SK-N-DZ (cell line): ENCODE measurements around the genes SELP and SCYL3.

RAMPAGE:
- cytosol, long total RNA, result no peak
- nucleus, long total RNA, result no peak
These were observed 50.9 kb upstream of the ATP1B1 start for GRCh38 chr1:169055594-169056032.

DNA sequence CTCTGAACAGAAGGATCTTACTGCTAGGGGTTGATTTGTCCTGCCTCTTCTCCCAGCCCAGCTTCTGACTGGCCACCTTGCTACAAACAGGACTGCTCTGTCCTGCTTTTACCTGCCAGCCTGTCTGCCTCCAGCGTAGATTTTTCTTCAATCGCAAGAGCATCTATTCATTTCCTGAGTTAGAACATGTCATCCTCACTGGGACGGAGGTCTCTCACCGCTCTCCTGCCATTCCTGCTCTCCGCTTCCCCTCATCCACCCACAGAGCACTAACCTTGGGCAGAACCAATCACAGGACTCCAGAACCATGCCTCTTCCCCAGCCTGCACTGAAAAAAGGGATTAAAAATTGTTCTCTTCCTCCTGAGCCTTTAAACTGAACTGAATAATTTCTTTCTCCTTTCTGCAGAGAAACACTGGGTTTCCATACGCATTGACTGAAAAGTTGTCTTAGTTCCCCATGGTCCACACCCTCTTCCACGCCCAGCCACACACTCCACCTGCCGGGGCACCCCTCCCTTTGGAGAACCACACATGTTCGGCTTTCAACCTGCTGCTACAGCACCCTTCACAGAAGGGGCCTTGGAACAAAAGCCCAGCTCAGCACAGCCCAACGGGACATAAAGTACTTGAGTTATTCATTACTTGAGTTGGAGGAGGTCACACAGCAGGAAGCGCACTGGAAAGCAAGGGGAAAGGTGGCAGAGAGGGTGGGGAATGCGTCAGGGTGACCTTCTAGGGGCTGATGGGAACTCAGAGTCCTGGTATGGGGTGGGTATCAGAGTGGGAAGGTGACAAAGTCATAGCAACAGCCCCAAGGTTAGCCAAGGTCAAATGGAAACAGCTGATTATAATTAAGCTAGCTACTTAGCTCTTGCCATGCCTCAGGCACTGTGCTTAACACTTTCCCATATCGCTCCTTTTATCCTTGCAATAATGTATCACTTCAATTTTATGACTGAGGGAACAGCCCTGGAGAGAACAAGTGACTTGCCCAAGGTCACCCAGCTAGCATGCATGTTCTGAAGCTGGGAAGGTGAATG, 3.1 kb upstream of the ATP1B1 start:
RAMPAGE:
- cytosol, long total RNA, result no peak
- nucleus, long total RNA, result no peak

RAMPAGE:
- cytosol, long total RNA, result no peak
- nucleus, long total RNA, result no peak
These were observed 9.6 kb downstream of the ATP1B1 start for GRCh38 chr1:169115744-169116756.

DNA sequence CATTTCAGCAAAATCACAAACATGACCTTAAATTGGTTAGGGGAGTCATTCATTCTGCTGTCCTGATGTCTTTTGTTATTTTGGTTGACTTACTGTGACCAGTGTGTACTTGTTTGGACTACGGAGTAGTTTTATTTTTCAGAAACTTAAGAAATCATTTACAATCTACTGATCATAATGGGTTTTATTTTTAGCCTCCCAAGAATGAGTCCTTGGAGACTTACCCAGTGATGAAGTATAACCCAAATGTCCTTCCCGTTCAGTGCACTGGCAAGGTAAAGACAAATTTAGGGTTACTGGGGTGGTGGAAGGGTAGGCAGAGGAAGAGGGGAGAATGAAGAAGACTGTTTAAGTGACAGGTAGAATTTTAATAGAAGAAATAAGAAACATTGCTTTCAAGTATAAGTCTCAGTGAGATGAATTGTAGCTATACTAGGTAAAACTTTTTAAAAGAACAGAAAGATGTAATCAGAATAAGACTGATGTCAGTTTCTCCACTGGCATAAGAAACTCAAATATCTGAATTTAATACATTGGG, 23.4 kb downstream of the ATP1B1 start:
RAMPAGE:
- cytosol, long total RNA, result no peak
- nucleus, long total RNA, result no peak

DNA sequence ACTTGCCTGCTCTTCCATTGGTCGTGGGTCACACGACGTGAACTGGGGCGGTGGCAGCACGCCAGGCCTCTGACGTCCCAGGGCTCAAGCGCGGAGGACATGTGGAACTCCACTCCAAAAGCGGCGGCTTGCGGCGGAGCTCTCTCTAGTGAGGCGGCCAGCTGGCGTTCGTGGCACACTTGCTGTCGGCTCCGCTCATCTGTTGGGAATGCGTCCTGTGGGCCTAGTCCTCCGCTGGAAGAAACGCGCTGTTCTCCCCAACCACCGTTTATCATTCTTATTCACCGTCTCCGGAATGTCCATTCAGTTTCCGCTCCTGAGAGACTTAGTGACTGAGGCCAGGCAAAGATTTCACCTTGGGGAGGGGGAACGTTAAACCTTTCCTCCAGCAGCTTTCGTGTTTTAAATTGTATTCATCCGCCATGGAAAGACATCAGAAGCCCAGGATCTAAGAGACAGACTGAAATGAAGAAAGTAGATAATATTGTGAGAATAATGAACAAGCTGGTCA, 358 bp upstream of the SLC19A2 start:
RAMPAGE:
- cytosol, long total RNA, result start-site peak on the plus strand centred at position 105 of the sequence, 83 bp wide, 65 and 50 reads in 2 replicates
- nucleus, long total RNA, result no peak

RAMPAGE:
- cytosol, long total RNA, result no peak
- nucleus, long total RNA, result no peak
These were observed 18.4 kb upstream of the F5 start for GRCh38 chr1:169604440-169605273.

GRCh38 chr1:169629856-169630467, at the start of gene SELP:
Gene SELP, minus strand, starts transcription at chr1:169630124.
RAMPAGE:
- cytosol, long total RNA, result no peak
- nucleus, long total RNA, result no peak

DNA sequence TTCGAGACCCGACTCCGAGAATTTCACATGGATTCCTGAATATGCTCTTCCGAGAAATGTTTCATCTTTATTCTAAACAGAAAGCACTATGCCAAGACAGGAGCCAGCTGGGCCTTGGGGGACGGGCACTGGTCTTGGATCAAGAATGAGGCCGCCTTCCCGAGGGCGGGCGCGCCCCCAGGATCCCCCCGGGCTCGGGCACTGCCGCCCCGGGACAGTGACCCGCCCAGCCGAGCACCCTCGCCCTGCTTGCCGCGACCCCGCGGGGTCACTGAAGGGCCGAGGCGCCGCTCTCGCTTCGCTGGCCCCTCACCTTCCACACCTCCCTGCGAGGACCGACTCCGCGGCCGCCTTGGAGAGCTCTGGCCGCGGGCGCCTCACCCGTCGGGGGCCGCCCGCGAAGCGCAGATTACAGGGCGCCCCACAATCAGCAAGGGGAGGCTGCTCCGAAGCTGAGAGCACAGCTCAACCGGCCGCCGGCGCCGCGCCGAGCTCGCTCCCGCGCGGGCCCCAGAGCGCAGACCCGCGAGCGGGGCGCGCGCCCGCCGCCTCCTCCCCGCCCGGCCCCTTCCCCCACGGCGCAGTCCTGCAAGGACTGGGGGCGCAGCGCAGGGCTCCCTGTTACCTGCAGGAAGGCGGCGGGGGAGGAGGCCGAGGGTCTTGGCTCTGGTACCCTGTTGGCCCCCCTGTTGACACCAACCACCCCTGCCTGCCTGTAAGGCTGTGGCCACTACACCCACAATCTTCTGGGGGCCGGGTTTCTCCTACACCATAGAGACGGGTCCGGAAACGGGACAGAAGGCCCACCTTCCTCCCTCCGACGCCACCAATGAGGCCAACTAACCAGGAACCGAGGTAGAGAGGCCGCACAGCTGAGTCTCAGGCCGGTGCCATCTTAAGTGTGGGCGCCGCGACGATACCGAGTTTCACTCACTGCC, at the start of gene SCYL3:
TSS of gene SCYL3 (minus strand) at position 734 of the 938 bp plus-strand sequence.
RAMPAGE:
- cytosol, long total RNA, result start-site peak on the minus strand centred at position 749 of the sequence, 49 bp wide, 22 and 38 reads in 2 replicates
- nucleus, long total RNA, result start-site peak on the minus strand centred at position 758 of the sequence, 55 bp wide, 31 and 48 reads in 2 replicates

DNA sequence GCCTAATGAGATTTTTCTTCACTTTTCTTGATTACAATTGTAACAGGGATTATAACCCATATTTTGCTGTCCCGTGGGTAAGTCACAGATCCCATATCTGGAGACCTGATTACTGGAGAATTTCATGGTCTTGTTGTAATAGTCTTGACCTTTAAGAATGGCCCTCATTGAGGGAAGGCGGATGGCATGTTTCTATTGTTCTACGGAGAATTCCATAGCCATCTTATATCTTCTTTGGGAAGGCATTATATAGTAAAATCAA, 61.9 kb downstream of the PRRX1 start:
RAMPAGE:
- cytosol, long total RNA, result no peak
- nucleus, long total RNA, result no peak

DNA sequence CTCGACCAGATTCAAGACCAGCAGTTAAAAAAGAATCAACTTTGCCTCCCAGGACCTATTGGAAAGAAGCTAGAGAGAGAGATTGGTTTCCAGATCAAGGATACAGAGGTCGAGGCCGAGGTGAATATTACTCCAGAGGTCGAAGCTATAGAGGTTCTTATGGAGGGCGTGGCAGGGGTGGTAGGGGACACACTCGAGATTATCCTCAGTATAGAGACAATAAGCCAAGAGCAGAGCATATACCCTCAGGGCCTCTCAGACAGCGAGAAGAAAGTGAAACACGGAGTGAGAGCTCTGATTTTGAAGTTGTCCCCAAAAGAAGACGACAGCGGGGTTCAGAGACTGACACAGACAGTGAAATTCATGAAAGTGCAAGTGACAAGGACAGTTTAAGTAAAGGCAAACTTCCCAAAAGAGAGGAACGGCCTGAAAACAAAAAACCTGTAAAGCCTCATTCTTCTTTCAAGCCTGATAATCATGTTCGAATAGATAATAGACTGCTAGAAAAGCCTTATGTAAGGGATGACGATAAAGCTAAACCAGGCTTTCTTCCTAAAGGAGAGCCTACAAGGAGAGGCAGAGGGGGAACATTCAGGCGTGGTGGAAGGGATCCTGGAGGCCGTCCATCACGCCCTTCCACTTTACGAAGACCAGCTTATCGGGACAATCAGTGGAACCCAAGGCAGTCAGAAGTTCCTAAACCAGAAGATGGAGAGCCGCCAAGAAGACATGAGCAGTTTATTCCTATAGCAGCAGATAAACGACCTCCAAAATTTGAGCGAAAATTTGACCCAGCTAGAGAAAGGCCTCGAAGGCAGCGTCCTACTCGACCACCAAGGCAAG, 55.8 kb downstream of the PRRC2C start:
RAMPAGE:
- cytosol, long total RNA, result no peak
- nucleus, long total RNA, result no peak

GRCh38 chr1:171663170-171663697, 10.7 kb upstream of the MYOC start:
RAMPAGE:
- cytosol, long total RNA, result no peak
- nucleus, long total RNA, result no peak

DNA sequence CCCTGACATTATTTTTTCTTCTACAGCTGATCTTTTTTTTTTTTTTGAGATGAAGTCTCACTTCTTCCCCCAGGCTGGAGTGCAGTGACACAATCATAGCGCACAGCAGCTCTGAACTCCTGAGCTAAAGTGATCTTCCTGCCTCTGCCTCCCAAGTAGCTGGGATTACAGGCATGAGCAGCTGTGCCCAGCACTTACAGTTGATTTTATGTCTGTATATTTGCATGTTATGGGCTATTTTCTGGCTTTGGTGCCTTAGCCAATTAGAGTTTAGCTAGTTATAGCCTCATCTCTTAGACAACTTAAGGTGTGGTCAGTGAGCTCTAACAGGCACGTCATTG, 1.6 kb upstream of the VAMP4 start:
RAMPAGE:
- cytosol, long total RNA, result no peak
- nucleus, long total RNA, result no peak

RAMPAGE:
- cytosol, long total RNA, result no peak
- nucleus, long total RNA, result no peak
These were observed 2.2 kb downstream of the METTL13 start for GRCh38 chr1:171783525-171784285.

DNA sequence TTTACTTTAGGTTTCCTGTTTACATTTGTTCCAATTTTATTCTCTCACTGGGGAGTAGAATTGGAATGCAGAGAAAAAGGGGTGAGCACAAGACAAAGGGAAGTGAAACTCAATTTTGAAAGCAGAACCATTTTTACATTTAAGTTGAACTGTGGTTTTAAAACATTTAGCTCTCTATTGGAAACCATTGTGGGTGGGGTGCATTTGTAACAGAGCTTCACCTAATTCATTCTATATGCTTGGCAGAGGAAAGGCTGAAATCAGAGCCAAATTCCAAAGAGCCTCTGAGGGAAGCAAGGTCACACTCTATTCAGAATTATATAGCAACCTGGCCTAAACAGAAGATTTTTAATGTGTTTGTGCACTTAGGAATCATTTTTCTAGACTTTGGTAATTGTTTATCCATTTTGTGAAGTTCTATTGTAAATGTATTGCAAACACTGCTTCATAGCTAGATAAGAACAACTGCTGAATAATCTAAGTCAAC, 235.2 kb upstream of the C1orf105 start:
RAMPAGE:
- cytosol, long total RNA, result no peak
- nucleus, long total RNA, result no peak

RAMPAGE:
- cytosol, long total RNA, result no peak
- nucleus, long total RNA, result no peak
These were observed 59.5 kb upstream of the C1orf105 start for GRCh38 chr1:172361043-172361369.

DNA sequence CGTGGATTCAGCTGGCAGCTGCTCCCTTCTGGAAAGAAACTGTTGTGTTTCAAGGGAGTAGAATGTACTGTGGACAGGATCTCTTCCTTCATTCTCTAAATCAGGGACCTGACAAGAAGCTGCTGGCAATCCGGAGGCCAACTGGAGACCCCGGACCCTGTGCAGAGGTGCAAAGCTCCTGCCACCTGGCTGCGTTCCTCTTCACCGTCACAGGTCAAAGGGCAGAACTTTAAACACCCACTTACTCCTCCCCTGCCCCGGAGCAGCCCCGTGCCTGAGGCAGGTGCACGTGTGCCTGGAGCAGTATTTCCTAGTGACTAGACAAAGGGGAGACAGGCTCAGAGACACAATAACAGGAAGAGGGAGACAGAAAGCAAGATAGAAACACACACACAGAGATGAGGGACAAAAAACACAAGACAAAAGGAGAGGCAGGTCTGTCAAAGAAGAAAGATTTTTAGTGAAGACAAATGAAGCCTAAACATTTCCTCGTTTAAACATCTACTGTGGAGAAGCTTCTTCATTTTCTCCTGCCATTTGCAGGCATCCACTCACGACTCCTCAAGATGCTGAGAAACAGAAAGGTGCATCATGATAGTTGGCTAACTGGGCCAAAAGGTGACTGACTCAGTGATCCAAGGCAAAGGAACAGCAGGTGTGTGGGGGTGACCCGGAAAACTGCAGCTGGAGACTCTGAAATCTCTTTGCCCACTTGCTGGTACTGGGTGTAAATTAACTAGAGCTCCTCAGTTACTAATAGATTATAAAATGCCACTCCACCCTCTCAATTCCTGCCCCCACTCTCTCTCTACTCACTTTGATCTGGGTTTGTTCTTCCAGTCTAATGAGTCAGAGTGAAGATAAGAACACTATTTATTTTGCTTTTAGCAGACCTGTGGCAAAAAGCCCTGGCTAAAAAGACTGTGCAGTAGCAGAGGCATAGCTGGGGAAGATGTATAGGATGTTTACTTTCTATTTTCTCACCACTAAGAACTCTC, 6.9 kb upstream of the PIGC start:
RAMPAGE:
- cytosol, long total RNA, result no peak
- nucleus, long total RNA, result no peak

DNA sequence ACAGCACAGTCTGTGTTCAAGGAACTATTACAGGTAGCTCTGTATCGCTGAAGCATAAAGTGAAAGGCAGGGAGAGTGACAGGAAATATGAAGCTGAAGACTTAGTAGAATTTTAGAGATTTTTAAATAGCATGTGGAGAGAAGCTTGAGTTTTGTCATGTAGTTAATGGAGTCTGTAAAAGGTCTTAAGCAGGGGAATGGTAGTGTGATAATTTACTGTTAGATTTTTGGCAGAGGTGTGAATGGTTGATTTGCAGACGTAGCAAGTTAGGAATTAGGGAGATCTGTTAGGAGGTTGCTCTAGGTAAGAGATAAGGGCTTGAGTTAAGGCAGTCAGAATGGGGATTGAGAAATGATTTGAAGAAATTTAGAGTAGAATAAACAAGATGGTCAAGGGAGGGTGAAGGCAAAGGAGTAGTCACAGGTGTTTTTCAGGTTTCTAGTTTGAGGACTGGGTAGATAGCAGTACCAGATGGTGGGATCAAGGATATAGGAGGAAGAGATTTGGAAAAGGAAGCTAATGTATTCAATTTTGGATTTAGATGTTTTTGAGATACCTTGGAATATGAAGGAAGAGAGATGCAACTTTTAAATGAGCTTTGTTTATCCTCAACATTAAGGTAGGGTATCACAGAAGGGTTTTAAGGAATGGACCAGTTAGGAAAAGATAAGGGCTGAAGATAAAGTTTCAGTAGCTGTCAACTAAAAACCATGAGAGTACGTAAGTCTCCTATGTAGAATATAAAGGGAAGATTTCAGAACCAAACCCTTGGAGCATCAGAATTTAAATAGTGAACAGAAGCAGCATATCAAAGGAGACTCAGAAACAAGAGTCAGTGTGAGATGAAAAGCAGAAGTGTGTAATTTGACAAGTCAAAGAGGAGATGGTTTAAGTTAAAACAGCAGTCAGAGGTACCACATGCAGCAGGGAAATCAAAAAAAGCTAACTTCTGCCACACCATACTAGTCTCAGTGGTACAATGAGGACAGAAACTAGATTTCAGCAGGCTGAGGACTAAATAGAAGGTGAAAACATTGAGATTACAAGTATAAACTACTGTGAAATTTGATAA, 12.0 kb downstream of the SUCO start:
RAMPAGE:
- cytosol, long total RNA, result no peak
- nucleus, long total RNA, result no peak

DNA sequence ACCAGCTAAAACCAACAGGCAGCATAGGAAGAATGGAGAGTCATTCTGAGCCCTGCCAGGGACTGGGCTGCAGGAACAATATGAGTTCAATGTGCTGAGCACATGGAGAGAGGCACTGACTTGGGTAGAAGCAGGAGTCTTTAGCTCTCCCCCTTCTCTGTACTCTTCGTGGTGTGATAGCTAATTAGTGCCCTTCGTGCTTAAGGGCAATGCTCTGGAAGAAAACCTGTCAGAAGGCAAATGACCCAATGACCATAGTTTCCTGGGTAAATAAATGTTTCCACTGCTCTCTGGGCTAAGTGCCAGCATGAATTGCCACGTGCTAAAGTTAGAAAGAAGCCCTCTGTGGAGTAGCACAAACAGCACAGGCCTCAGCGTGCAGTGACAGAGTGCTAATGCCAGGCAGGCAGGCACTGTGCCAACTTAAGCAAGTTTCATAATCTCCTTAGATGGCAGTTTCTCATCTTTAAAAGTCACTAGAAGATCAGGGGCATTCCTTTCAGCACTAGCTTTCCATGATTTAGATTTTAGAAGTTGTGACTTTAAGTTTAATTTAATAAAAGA, 16.6 kb downstream of the TNFSF4 start:
RAMPAGE:
- cytosol, long total RNA, result no peak
- nucleus, long total RNA, result no peak

GRCh38 chr1:173476399-173477223, 524 bp upstream of the PRDX6 start:
RAMPAGE:
- cytosol, long total RNA, result no peak
- nucleus, long total RNA, result no peak

DNA sequence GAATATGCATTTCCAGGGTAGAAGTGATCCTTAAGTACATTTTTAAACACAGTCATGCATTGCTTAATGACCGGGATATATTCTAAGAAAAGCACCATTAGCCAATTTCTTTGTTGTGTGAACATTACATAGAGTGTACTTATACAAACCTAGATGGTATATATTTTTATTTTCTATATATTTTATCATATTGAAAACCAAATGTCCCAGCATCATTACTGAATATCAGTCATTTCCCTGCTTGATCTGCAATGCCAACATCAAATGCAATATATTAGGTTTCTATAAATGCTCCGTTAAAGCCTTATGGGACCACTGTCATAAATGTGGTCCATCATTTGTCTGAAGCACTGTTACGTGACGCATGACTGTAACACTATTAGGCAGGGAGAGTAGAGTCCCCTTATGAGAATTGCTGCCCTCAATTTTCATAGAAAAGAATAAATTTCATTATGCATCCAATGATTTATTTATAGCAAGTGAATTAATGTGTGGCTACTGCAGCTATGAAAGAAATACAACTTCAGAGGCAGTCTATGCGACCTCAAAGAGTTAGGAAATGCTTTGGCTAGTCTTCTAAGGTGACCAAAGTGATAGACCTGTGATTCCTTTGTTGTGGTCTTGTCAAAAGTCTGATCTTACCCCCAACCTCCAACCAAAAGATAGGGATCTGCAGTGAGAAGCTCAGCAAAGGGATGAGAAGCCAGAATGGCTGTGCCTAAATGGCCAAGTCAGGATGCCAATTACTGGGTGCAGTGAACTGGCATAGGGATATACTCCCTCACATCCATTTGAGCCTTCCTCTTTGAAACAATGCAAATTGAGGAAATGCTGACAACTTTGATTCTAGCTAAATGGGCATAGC, 13.9 kb downstream of the PRDX6 start:
RAMPAGE:
- cytosol, long total RNA, result no peak
- nucleus, long total RNA, result no peak